Jurkat, Clone E6-1 (cell line): ENCODE data around the gene PTX3.

GRCh38 chr3:157148113-157148768 lies 11.7 kb downstream of the CCNL1 start:
- RRBS, result no CpG with 5 or more reads among the region's 15 CpGs

GRCh38 chr3:157188972-157190026 lies 29.4 kb upstream of the CCNL1 start:
- RRBS, result no CpG with 5 or more reads among the region's 5 CpGs

- RRBS, result no CpG with 5 or more reads among the region's 5 CpGs
Observed at GRCh38 chr3:157248436-157249091, 88.6 kb upstream of the CCNL1 start.

DNA sequence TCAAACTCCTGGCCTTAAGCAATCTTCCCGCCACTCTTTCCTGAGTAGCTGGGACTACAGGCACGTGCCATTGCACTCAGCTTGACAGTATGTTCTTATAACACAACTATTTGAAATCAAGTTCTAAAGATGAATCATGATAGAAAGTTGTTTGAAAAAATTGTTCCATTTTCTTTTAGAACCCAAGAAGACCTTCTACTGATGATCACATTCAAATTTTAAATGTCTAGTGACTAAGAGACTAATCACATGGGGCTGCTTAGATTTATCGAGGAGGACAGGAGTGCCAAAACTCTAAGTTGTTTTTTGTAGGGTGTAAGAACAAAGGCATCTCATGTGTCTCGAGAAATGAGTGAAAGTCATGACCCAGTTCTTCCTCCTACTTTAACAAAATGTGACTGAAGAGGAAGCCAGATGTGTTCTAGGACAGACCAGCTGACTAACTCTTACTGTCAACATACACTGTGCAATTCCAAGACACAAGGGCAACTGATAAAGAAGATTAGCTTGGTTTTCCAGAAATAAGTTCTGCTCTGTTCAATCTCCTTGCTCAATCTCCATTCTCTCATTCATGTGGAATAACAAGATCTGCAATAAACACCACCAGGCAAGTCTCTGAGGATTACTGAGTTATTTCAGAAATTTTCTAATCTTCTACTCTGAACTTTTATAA lies 122.5 kb upstream of the CCNL1 start:
- RRBS, result no CpG with 5 or more reads among the region's 4 CpGs

- RRBS, result no CpG with 5 or more reads among the region's 13 CpGs
Observed at GRCh38 chr3:157436469-157437110, at the start of gene PTX3. PTX3 (plus strand) TSS chr3:157436850.

GRCh38 chr3:157532318-157533005 lies 29.2 kb upstream of the VEPH1 start:
- RRBS, result no CpG with 5 or more reads among the region's 6 CpGs

DNA sequence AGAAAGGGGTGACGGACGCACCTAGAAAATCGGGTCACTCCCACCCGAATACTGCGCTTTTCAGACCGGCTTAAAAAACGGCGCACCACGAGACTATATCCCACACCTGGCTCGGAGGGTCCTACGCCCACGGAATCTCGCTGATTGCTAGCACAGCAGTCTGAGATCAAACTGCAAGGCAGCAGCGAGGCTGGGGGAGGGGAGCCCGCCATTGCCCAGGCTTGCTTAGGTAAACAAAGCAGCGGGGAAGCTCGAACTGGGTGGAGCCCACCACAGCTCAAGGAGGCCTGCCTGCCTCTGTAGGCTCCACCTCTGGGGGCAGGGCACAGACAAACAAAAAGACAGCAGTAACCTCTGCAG lies 9.6 kb upstream of the GFM1 start:
- RRBS, result no CpG with 5 or more reads among the region's 17 CpGs

GRCh38 chr3:158716890-158717610 lies 15.2 kb downstream of the RARRES1 start:
- RRBS, result no CpG with 5 or more reads among the region's 8 CpGs

DNA sequence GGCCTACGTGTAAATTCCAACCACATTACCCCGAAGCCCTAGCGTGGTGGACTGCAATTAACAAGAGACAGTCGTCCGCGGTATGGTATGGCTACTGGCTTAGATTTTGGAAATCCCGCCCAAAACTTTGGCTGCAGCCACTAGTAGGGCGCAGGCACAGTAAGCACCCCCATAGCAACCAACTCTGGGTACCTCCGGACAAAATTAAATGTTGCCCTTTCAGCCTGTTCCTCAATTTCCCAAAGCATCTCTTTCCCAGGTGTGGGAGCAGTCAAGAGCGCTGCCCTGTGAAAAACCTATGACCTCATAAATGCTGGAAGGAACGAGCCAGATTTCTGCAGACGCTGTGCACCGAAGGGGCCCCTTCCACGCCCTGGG lies 675 bp downstream of the RARRES1 start:
- RRBS, result no CpG with 5 or more reads among the region's 14 CpGs

GRCh38 chr3:158748226-158749007 lies 16.2 kb upstream of the RARRES1 start:
- RRBS, result no CpG with 5 or more reads among the region's 8 CpGs

DNA sequence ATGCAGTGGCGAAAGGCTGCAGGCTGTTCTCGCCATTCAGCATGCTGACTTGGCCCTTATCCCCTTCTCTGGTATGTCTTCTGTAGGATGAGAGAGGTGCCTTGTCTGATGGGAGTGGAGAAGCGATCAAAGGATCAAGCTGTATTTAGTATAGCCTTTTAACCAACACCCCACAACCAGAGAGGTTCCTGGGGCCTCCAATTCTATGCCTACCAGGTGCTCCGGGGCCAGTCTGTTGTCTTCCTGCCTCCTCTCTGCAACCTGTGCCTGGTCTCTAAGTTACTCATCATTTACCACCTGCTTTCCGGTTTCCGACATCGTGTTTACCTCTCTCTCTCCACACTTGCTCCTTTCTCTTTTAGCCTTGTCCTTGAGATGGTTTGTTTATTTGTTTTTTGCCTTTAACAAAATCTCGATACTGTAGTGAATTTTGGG lies 31.5 kb upstream of the MFSD1 start:
- RRBS, result 66% methylated on average over 2 of the region's 8 CpGs

DNA sequence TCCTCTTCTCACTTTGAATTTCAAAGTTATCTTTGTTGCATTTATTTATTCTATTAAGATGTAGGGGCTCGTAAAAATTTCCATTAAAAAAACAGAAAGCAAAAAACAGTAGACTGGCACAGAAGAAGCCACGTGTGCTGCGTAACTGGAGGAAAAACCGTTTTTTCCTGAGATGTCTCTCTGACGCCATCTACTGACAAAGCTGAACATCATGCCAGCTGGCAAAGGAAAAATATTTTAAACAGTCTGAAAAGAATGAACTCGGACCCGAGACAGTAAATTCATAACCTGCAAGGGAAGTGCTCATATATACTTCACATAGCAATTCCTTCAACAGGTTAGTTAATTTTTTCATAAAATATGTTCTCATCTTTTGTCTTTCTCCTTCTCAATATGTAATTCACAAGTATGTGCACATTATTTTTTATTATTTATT lies 10.5 kb upstream of the MFSD1 start:
- RRBS, result no CpG with 5 or more reads among the region's 7 CpGs

GRCh38 chr3:159635022-159635383 lies 362.0 kb downstream of the IQCJ-SCHIP1 start:
- RRBS, result no CpG with 5 or more reads among the region's 3 CpGs

DNA sequence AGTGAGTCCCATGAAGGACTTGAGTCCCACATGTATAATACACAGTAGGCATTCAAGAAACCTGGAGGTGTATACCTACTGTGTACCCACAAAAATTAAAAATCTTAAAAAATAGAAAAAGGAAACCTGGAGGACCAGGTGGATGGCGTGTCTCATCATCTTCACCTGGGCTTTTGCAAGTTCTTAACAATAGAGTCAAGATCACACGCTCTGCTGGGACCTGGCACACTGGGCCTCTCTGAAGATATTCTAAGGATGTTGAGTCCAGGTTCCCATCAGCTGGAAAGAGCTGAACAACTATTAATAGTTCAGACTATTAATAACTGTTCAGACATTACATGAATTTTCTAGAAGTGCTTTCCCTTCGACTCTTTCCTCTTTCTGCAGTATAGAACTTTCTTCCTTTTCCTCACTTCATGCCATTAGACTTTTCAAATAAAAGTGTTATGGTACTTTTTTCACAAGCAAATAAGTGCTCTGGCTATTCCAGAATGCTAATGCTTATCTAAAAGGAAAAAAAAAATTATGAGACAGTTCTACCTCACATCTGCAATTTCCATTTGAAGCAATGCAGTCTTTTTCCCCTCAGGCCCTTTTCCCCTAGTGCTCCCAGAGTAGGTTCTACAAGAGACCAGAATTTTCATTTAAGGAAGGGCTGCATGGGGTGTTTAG lies 395.5 kb downstream of the IQCJ-SCHIP1 start:
- RRBS, result no CpG with 5 or more reads among the region's 3 CpGs

DNA sequence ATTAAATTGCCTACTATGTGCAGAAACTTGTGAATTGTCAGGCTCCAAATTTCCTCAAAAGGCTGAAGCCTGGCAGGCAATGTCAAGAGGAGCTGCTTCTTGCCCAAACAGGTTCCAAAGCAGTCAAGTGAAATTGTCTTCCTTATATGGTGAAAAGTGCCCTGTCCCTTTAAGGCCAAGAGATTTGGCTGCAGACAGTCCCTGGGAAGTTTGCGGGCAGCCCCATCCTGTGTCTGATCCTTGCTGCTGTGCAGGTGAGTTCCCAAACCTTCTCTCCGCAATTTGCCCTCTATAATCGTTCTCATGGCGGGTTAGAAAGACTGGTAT lies 459.1 kb downstream of the IQCJ-SCHIP1 start:
- RRBS, result no CpG with 5 or more reads among the region's 4 CpGs

- RRBS, result no CpG with 5 or more reads among the region's 2 CpGs
Observed at GRCh38 chr3:159732608-159733059, 459.6 kb downstream of the IQCJ-SCHIP1 start.

- RRBS, result no CpG with 5 or more reads among the region's 5 CpGs
Observed at GRCh38 chr3:159804753-159805650, 420.2 kb upstream of the C3orf80 start.

DNA sequence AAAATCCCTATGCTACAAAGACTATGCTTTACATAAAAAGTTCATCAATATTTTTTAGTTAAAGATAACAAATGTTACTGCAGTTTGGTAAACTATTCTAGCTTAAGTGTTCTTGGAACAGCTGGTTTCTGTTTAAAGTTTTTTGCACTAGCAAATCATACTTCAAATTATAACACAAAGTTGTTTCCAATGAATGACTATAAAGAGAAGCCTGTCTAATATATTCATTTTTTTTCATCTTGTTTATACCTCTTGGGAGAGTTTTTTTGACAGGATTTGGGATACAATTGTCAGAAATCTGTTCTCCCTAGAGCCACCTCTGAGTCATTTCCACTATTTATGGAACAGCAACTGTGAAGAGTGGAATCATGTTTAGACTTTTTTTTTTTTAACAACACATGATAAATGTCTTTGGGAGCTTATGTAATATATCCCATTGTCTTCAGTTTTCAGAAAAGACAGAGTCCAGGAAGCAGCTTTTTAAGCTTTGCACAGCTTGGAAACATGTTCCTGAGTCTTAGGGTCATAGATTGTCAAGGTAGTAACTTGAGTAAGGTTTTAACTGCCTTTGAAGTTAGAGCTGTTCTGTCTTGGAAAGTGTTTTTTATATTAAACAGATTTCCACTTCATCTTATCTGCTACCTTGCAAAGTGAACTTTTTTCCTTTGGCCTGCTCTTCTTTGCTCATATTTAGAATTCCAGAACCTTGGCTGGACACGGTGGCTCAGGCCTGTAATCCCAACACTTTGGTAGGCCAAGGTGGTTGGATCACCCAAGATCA lies 388.3 kb upstream of the C3orf80 start:
- RRBS, result no CpG with 5 or more reads among the region's 1 CpG

GRCh38 chr3:159856431-159857555 lies 368.4 kb upstream of the C3orf80 start:
- RRBS, result no CpG with 5 or more reads among the region's 23 CpGs

- RRBS, result 85% methylated on average over 3 of the region's 8 CpGs
Observed at GRCh38 chr3:159882588-159883186, 342.5 kb upstream of the C3orf80 start.